Mammary epithelial cell (primary cell): ENCODE results near the genes GLRA3 and ASB5.

GRCh38 chr4:169668091-169668727 is 47.8 kb downstream of the CLCN3 start:
- CAGE, long polyA plus RNA = no peak
- RRBS = no CpG with 5 or more reads among the region's 6 CpGs

GRCh38 chr4:171676925-171677124 is 136.4 kb upstream of the GALNTL6 start:
- CAGE, long polyA plus RNA = no peak
- RRBS = no CpG with 5 or more reads among the region's 2 CpGs

DNA sequence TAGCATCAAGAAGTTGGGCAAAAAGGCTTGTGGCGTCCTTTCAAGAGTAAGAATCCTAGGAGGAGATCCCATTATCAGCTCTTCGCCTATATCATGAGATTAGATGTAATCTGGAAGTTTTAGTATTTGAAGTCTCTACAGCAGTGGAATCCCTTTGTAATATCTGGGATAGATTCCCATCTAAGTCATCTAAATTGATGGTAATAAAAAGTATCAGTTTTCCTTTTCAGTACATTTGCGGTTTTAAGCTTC is 1.7 kb downstream of the GALNT7 start:
- CAGE, long polyA plus RNA = no peak
- RRBS = no CpG with 5 or more reads among the region's 3 CpGs

DNA sequence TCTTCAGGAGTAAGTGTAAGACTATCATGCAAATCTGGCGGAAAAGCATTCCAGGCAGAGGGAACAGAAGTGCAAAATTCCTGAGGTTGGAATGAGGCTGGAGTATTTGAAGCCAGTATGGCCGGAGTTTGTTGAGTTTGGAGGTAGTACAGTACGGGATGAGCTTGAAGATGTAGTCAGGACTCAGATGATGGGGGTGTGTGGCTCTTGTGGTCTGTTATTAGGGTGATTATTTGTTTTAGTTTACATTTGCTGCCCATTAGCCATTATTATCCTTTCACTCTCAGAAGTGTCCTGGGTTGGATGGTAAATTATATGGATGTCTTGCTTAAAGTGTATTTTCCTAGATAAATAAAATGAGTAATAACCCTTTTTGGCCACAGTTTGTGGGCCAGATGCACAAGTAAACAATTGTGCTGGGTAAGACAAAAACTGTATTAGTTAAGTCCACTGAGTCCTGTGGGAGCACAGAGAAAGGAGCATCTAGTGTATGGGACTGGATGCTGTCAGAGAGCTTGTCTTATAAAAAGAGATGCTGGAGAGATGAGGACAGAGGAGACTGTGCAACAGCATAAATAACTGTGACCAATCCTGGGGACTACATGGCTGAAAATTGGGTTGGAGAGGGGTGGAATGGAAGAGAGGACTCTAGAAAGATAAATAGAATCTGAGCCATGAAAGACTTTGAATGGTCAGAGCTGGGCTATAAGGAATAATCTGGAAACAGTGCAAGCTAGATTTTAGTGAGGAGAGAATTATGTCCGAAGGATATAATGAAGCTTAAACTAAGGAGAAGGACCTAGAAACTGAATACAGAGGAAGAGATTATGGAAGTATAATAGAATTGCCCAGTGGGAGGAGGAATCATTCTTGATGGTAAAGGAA is 7.8 kb downstream of the GALNT7 start:
- CAGE, long polyA plus RNA = no peak
- RRBS = no CpG with 5 or more reads among the region's 4 CpGs

GRCh38 chr4:173329779-173330921 is 4.0 kb downstream of the HMGB2 start:
- CAGE, long polyA plus RNA = no peak
- RRBS = no CpG with 5 or more reads among the region's 7 CpGs

DNA sequence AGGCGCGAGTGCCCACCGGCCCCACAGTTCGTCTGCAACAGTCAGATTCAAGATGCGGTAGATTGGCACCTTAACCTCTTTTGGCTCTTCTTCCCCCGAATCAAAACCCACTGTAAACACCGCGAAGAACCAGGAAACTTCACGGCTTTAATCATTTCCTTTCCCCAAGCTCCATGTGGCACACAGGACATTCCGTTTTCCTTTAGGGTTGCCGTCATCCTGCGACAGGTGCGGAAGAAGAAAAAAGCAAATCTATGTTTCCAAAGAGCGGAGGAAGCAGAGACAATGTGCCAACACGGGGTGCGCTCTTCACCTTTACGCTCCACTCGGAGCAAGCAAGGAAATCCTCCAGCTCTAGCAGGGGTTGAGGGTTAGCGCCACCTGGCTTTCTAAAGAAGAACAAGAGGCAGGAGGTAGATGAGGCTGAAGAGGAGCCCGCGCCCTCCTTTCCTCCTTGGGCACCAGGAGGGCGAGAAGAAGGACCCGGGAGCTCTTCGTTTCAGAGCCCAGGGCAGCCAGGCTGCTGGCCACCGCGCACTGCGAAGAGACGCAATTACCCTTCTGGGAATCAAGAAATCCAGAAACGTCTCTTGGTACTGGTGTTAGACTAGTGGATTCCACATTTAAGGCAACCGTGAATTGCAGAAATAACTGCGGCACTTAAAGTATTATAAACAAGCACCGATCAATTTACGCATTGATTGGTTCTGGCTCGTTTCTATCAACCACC is 35.7 kb downstream of the HAND2 start:
- CAGE, long polyA plus RNA = no peak
- RRBS = no CpG with 5 or more reads among the region's 34 CpGs

- CAGE, long polyA plus RNA = no peak
- RRBS = no CpG with 5 or more reads among the region's 5 CpGs
Measured at GRCh38 chr4:173535817-173536374, 5.9 kb upstream of the HAND2 start.

GRCh38 chr4:173536720-173537176 is 6.7 kb upstream of the HAND2 start:
- CAGE, long polyA plus RNA = no peak
- RRBS = no CpG with 5 or more reads among the region's 11 CpGs

DNA sequence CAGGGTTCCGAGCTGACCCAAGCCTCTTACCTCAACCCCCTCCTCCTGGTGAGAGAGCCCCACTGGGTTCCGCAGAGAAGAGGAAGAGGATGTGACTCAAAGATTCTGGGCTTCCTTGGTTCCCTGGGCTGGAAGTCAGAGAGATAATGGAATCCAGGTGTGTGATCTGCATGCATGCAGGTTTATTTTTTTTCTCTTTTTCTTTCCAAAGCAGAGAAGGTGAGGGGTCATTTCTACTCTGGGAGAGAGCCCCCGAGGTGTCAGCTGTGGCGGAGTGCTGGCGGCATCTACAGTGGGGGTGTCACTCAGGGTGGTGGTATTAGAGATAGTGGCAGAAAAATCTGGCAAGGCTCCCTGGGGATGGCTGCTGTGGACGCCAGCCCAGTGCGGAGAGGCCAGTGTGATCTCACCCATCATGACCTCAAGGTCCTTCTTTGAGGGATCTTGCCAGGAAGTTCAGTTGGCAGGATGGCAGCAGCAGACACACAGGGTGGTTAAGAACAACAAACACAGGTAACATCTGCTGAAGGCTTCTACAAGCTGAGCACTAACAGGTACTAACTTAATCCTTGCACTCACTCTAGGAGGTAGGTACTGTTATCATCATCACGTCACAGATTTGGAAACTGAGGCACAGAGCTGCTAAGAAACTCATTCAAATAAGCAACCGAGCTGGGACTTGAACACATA is 168.8 kb upstream of the HAND2 start:
- CAGE, long polyA plus RNA = no peak
- RRBS = no CpG with 5 or more reads among the region's 9 CpGs

DNA sequence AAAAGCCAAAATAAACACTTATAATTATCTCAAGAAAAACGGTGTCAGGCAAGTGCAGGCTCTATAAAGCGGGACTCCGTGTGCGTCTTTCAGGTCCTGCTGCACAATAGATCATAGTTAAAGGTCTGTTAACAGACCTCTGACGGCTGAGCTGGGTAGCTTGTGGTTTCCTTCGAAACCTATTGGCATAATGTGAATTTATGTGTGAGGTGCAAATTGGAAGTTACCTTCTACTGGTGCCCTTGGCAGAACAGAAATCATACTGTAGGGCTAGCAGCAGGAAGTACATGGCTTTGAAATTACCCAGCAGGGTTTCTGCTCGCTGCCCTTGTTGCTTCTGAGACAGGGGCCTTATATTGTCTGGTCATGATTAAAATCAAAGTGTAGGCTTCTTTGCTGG is 216.4 kb upstream of the HAND2 start:
- CAGE, long polyA plus RNA = no peak
- RRBS = no CpG with 5 or more reads among the region's 7 CpGs

DNA sequence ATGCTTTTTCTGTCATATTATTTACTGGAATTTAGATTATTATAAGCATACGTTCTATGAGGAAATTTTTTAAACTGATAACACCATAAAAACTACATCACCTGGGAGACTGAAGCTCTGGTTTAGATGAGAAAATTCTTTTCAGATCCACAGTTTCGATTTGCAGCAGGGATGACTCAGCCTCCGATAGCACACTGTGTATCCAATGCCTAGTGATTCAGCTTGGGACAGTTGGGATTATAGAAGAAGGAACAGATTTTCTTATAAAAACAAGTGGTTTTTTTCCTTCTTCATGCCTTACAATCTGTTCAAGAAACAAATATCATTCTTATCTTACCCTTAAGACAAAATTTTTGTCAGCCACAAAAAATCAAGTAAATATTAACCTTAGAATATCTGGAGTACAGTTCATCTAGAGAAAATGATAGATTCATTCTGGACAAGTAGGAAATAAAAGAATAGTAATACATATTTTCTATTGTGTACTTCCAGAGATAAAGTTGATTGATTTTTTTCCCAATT is 128.9 kb downstream of the FBXO8 start:
- CAGE, long polyA plus RNA = no peak
- RRBS = no CpG with 5 or more reads among the region's 3 CpGs

DNA sequence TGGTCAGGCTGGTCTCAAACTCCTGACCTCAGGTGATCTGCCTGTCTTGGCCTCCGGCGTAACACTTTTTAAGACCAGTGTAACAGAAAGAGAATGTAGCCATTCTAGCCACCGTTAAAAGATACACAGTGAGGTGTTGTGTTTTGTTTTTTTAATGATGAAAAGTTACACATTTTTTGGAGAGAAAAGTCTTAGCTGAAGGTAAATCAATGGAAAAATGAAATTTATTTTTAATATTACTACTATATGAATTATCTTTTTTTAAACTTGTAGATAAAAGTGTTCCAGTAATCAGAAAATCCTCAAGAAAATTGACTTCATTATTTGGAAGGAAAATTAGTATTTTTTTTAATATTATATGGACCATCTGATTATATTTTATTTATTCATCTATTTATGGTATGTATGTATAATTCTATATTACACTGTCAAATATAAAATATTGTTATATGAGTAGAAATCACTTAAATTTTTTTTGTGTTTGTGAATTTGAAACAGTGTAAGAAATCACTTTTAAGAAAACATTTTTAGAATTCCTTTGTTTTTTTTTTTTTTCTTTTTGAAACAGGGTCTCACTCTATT is 34.6 kb downstream of the CEP44 start:
- CAGE, long polyA plus RNA = no peak
- RRBS = no CpG with 5 or more reads among the region's 3 CpGs

DNA sequence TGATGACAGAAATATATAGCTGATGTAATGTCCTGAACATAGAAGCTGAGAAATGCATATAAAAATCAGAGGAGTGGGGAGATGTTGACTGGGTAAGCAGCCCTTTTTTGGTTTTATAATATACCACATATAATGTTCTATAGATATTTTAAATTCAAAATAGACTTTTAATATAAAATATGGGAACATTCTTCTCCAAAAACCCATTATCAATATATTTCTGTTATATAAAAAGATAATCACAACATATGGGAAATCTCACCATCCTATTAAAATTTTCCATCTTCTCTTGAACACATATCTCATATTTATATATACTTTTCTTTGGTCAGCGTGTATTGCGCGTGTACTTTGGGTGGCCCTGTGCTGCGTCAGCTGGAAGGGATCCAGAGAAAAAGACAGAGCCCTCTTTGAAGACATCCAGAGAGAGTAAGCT is 4.2 kb upstream of the HPGD start:
- CAGE, long polyA plus RNA = no peak
- RRBS = no CpG with 5 or more reads among the region's 4 CpGs

DNA sequence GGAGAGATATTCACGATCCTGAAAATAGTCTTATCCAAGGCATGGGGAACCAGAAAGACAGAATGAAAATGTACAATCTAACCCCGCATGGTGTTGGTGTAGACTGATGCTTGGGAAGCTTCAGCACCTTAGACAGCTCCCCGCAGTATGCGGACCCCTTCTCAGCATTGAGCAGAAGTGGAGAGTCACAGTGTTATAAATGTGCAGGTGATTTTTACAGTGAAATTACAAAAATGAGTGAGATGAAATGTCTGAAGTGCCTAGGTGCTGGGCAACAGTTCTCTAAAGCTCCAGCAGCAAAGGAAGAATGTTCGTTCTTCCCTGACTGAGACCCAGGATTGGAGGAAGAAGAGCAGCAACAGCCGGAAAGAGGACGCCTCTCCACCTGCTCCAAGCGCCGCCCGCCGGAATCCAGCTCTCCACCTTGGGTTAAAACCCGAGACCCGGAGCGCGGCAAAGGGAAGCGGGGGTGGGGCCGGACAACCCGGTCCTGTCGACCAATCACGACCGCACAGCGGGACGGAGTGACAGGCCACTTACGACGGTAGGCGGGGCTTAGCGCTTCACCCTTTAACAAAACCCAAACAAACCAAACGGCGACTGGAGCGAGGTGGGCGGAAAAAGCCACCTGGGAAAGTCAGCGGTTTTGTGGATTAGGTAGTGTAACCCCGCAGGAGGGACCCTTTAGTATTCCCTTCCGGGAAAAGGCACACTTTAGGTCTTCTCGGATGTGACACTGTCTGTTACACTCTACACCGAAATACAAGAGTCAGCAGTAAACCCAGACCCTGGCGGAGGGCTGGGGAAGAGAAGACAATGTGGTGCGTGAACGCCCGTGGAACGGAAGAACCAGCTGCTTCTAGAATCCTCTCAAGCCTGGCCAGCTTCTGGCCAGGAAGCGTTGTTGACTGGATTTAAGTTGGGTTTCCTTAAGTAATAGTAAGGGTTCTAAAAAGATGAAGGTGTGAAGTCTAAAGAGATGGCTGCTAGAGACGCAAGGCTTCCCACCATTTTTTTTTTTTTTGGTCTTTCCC is at the start of gene GLRA3:
Gene GLRA3 (minus strand): TSS at position 431 of the 1,034 bp plus-strand sequence.
- CAGE, long polyA plus RNA = no peak
- RRBS = 3% methylated on average over 6 of the region's 43 CpGs

DNA sequence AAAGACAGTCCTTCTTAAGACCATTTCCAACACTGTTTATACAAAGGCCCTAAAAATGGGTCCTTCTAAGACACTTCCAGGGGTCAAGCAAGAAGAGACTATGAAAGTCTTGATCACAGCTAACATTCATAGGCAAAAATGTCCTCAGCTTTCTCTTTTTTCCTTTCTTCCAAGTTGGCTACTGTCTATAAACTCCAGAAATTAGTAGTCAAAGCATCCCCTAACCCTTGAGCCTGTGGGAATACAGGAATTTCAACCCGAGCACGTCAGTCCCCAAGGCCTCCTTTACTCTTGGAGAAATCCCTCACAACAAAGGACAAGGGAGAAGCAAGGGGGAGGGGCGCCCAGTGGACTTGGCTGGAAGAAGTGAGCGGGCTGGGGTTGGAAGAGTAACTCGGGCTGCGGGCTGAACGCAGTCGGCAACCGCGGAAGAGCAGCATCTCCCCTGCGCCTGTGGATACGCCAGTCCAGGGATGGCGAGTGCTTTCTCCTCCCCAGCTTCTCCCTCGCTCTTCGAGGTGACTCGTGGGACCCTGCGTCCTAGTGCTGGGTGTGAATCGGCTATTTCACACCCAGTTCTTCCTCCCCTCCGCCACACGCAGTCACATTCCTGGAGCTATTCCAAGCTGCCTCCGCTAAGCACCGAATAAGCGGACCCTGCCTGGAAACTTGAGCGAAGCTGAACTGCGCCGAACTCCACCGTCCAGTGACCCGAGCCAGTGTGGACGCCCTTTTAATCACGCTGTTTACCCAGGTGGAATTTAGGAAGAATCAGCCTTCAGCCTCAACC is 64.5 kb upstream of the WDR17 start:
- CAGE, long polyA plus RNA = no peak
- RRBS = no CpG with 5 or more reads among the region's 30 CpGs

DNA sequence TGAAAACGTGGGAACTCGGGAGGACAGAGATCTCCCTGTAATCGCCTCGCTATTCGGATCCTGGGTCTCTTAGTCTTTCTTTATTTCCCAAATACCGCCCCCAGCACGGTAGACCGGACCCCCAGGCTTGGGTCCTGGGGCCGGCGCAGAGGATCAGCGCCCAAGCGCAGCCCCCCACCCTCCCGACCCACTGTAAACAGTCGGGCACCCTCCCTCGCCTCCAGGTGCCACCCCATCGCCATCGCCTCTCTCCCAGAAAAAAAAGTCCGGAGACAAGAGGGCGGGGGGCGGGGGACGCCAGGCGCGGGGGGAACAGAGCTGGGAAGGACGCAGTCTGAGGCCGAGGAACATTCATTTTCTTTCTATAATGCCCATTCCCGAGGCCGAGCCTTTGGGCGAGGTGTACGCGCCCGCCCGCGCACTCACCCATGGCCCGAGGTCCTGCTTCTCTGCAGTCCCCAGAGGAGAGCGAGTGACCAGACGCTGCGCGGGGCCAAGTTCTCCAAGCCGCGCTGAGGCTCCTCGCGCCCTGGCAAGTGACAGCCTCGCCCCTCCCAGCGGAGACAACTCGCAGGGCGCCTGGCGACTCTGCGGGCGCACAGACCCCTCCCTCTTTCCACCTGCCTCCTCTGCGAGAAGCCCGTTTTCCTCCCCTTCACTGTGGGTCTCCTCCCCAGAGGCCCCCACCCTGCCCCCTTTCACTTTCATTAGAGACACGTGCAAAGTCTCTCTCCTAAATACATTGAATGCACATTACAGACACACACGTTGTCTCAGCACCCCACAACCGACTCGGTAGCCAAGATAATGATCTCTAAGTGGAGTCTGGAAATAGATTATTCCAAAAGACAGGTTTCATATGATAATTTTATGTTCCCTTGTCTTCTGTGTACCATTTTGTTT is 63.5 kb upstream of the WDR17 start:
- CAGE, long polyA plus RNA = no peak
- RRBS = no CpG with 5 or more reads among the region's 55 CpGs

DNA sequence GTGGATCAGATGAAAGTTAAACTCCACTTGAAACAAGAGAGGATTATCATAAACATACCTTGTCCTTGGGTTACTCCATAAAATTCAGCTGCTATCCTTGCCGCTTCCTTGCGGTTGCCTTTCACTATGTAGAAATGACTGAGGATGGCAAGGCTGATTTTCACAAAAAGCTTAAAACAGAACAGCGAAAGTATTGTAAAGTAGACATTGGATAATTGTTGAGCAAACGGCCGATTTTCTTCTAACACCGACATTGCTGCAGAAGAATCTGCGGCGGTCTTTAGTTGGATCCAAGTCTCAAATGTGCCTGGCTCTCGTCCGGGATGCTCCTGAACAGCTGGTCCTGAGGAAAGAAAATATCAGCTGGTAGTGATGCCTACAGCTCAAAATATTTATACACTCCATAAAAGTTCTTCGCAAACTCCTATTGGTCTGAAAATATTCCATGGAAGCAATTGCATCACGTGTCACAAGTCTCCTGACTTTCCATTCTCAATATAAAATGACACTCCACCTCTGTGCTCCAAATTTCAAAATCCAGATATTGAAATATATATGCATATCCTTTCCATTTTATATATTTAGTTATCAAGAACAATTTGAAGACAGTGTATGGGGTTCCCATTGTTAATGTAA is at the start of gene ASB5:
Gene ASB5 (minus strand): TSS at position 368 of the 636 bp plus-strand sequence.
- CAGE, long polyA plus RNA = no peak
- RRBS = no CpG with 5 or more reads among the region's 12 CpGs

DNA sequence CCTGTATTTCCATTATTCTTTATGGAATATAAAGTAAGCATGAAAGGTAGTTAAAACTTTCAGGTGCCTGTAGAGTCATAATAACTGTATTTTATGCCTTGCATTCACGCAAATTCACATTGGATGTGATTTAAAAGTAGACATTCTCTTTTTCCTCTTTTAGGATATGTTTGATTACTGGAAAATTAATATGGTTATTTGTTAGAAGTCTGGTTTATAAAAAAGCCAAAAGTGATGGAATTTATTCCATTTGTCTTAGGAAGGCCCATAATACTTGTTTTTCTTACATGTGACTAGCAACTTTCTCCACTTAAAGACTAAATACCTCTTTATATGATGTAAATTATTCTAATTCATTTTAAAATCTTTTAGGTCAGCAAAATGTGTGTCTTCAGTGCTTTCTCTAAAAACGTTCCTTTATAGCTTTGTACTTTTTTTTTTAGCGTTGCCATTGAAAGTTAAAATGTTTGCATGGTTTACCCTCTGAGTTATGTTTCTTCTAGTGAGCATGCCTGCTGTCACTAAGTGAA is 8.9 kb downstream of the SPCS3 start:
- CAGE, long polyA plus RNA = no peak
- RRBS = no CpG with 5 or more reads among the region's 3 CpGs

GRCh38 chr4:176329727-176330673 is 10.2 kb downstream of the SPCS3 start:
- CAGE, long polyA plus RNA = no peak
- RRBS = no CpG with 5 or more reads among the region's 3 CpGs

GRCh38 chr4:176786116-176786912 is 6.4 kb downstream of the VEGFC start:
- CAGE, long polyA plus RNA = no peak